MCF 10A (cell line): ENCODE data around the gene ATP23.

- PRO-cap: no peak
- RRBS: no CpG with 5 or more reads among the region's 1 CpG
Observed at GRCh38 chr12:57826775-57827269, 8.3 kb upstream of the AVIL start.

GRCh38 chr12:57941081-57942028, at the start of gene ATP23:
ATP23 (plus strand) TSS chr12:57941567.
- PRO-cap: bidirectional peak, plus-strand start at chr12:57941646, minus-strand start at chr12:57941398
- RRBS: no CpG with 5 or more reads among the region's 60 CpGs

GRCh38 chr12:58912873-58913523, 7.3 kb downstream of the LRIG3 start:
- PRO-cap: no peak
- RRBS: no CpG with 5 or more reads among the region's 5 CpGs

GRCh38 chr12:59078802-59079421, 158.6 kb upstream of the LRIG3 start:
- PRO-cap: bidirectional peak, plus-strand start at chr12:59079293, minus-strand start at chr12:59079190
- RRBS: no CpG with 5 or more reads among the region's 5 CpGs

DNA sequence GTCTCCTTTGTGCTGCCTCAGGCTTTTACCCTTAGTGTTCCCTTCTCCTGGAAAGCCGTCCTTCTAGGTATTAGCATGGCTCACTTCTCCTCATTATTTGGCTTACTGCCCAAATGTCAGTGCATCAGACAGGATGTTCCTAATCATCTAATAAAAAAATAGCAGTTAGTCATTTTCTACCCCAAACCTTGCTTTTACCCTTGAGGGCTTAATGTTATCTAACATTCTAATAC, 109.0 kb upstream of the SLC16A7 start:
- PRO-cap: no peak
- RRBS: no CpG with 5 or more reads among the region's 1 CpG

DNA sequence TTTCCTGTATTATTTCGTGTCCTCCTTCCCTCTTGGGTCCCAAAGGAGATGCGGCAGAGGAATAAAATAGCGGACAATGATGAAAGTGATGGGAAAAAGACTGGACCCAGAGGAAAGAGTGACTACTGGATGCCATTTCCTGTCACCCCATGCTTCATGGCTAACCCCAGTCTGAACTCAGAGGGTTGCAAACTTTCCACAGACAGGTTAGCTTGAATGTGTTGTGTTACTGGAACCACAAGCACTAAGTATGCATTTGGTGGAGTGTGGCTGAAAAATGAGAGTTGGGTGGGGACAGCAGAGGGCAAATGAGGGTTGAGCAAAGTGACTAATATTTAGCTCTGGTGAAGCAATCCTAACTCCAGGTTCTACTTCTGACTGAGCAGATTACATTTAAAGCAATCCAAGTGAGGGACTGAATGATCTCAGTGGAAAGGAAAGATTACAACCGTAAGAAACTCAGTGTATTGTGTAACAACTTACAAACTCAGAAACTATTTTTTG, 1.5 kb downstream of the SLC16A7 start:
- PRO-cap: bidirectional peak, plus-strand start at position 385 of the sequence, minus-strand start at position 278 of the sequence
- RRBS: no CpG with 5 or more reads among the region's 4 CpGs

- PRO-cap: no peak
- RRBS: no CpG with 5 or more reads among the region's 3 CpGs
Observed at GRCh38 chr12:62679677-62679940, 213.0 kb downstream of the MON2 start.

- PRO-cap: no peak
- RRBS: no CpG with 5 or more reads among the region's 7 CpGs
Observed at GRCh38 chr12:62731719-62732520, 203.0 kb downstream of the PPM1H start.

GRCh38 chr12:63873546-63874086, 29.1 kb downstream of the SRGAP1 start:
- PRO-cap: no peak
- RRBS: no CpG with 5 or more reads among the region's 6 CpGs

DNA sequence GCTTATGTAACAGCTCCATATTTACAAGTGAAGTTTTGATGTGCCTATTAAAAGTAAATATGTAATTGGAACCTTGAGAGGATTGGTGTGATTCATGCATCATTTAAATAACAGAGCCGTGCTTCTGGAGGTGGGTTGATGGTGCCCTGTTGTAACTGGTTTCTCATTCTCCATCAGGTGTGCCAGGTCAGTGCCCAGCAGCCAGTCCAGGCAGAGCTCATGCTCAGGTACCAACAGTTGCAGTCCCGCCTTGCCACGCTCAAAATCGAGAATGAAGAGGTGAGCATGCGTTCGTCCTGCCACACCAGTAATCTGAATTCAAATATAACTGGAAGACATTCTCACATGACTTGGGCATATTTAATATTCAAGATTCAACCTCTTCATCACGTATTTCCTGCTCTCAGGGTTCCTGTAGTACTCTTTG, 157.1 kb downstream of the KICS2 start:
- PRO-cap: no peak
- RRBS: no CpG with 5 or more reads among the region's 7 CpGs

DNA sequence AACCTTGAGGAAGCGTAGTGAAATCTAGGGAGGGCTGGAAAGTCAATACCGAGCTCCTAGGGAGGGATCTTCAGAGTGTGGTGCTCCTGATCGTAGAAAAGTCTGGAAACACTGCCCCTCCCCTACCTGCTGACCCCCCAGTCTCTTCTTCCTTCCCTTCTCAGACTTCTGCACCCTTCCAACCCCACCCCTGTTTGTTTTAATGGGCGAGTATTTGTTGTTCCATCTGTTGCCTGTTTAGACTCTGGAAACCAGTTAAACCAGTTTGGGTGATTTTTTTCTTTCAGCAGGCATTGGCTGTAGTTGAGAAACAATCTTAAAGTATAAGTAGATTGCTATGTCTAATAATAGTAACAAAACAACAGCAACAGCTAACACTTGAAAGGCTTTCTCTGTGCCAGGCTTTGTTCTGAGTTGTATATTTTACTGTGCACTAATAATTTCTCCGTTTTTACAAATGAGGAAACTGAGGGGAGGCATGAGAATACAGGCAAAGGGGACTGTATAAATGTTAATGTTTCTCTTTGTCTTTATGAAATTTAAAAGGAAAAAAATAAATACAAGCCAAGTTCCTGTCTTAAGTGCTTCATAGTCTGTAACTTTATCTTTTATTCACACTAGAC, 141.4 kb downstream of the KICS2 start:
- PRO-cap: no peak
- RRBS: no CpG with 5 or more reads among the region's 5 CpGs

DNA sequence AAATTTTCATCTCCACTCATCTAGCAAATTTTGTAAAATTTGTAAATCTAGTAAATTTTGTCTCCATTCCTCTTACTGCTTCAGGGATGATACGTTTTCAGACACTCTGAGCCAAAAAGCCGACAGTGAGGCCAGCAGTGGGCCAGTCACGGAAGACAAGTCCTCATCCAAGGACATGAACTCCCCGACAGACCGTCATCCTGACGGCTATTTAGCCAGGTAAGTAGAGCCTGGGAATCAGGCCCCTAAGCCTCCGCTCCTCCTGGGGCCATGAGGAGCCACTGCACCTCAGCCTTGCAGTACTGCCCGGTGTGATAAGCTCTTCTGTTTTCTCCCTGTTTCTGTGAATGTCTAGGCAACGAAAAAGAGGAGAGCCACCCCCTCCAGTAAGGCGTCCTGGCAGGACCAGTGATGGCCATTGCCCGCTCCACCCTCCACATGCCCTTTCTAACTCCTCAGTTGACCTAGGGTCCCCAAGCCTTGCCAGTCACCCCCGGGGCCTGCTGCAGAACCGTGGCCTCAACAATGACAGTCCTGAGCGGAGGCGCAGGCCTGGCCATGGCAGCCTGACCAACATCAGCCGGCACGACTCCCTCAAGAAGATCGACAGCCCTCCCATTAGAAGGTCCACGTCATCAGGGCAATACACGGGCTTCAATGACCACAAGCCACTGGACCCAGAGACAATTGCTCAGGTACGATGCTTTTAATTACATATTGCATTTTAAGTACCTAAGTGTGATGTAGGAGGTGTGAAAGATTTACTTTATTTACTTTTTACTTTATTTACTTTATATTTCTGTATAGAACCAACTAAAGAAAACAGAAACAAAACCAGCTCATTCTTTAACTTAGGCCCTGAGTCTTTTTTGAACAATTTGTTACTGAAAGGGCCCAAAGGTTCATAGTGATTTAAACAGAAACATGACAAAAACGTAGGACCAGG, 94.3 kb downstream of the KICS2 start:
- PRO-cap: no peak
- RRBS: 99% methylated on average over 3 of the region's 22 CpGs

- PRO-cap: no peak
- RRBS: no CpG with 5 or more reads among the region's 4 CpGs
Observed at GRCh38 chr12:64399965-64400473, 4.2 kb upstream of the XPOT start.

DNA sequence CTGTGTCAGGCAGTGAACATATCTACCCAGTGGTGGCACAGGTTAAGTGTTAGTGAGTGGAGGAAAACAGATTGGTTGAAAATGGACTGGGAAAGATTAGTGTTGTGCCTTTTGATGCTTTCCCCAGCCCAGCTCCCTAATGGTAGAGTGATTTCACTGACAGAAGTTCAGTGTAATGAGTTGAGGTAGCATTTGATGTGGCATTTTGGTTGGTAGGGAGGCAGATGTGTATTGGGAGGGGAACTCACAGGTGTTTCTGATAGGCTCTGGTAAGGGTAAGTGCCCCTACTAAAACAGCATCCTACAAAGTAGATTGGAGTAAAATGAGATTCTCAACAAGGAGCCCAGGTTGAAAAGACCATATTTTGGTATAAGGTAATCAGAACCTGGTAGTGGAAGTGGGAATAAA, 4.2 kb downstream of the TBK1 start:
- PRO-cap: no peak

DNA sequence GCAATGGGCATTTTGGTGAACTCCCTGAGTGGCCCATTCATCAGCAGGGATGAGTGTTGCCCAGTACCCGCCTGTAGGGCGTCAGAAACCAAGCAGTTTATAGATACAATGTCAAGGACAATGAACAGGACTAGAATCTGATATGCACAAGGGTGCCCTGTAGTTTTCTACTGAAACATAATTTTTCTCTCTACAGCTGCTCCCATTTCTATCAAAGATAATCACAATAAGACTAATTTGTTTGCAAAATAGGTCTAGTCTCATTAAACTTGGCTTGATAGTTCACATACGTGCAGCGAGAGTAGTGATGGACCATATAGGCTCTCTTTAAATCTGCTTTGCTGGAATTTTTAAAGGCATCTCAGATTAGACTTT, 20.1 kb downstream of the LEMD3 start:
- PRO-cap: no peak
- RRBS: no CpG with 5 or more reads among the region's 4 CpGs

DNA sequence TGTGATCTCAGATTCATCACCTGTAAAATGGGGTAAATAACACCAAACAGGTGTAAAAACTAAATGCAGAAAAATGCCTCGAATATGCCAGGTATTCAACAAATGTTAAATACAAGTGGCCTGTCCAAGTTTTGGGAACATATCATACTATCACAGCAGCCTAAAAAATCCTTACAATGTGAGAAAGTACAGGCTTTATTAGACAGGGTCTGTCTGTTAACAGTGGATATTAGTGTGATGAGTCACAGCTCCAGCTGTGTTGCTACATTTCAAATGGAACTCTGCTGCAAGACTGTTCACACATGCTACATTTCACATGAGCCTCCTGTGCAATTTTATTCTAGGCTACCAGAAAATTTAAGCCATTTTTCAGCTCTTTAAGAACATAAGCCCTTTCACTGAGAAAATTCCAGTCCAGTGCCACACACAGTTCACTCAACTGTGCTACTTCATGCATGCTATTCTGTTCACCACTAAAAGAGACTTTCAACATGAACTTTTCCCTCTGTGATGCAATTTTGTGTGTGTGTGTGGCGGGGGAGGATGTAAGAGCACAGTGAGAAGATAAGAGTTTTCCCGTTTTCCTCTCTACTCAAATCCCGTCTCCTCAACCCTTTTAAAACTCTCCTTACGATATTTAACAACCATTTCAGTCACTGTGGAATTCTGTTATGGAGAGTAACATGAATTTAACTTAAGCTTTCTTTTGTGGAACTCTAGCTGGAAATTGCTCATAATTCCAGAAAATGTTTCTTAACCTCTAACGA, 56.8 kb downstream of the MSRB3 start:
- PRO-cap: no peak
- RRBS: no CpG with 5 or more reads among the region's 6 CpGs

DNA sequence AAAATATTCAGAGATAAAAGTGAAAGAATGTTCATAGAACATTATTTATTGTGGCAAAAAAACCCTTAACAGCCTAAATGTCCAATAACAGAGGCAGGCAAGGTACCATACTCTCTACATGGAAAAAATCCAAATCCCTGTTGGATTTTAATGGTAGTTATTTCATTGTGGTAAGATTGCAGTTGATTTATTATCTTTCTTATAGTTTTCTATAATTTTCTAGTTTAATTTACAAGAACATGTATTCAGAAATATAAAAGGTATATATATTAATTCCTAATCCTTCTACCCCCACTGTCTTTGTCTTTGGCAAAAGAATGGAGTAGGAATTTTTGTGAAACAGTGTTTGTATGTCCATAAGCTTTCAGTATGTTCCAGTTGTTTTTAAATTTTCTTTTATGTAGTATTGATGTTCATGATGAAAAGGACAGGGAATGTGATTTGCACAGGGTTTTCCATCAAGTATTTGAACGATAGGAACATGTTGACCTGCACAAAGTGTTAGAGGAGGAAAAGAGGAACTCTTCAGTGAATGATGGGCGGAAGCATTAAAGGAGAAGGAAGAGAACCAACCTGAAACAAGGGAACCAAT, 112.3 kb downstream of the MSRB3 start:
- PRO-cap: no peak
- RRBS: no CpG with 5 or more reads among the region's 2 CpGs

- PRO-cap: bidirectional peak, plus-strand start at chr12:65602778, minus-strand start at chr12:65602732
- RRBS: no CpG with 5 or more reads among the region's 8 CpGs
Observed at GRCh38 chr12:65602576-65602993, 221.7 kb upstream of the HMGA2 start.

GRCh38 chr12:65729309-65729764, 94.9 kb upstream of the HMGA2 start:
- PRO-cap: no peak
- RRBS: 90% methylated on average over 17 of the region's 36 CpGs

DNA sequence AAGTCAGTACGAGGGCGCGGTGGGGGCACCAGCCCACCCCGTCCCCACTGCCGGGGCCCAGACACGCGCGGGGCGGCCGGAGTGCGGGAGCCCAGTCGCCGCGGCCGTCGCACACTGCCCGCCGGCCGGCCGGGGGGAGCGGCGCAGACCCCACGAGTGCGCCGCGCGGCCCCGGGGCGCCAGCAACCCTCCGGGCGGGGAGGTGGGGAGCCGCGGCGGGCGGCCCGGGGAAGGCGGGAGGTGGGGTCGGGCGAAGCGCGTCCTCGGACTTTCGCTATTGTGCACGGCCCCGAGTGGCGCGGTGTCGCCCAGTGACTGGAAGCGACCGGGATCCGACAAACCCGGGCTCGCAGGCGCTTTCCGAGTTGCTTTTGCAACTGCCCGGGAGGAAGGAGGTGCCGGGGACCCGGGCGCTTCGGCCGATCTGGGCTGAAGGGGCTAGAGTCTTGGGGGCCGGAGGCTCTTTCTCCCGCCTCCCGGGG, 1.1 kb downstream of the HMGA2 start:
- PRO-cap: no peak
- RRBS: under 1% methylated on average over 34 of the region's 64 CpGs